Ascending aorta (tissue), 1 donor: ENCODE measurements around the genes TMEM97 and SLC46A1.

DNA sequence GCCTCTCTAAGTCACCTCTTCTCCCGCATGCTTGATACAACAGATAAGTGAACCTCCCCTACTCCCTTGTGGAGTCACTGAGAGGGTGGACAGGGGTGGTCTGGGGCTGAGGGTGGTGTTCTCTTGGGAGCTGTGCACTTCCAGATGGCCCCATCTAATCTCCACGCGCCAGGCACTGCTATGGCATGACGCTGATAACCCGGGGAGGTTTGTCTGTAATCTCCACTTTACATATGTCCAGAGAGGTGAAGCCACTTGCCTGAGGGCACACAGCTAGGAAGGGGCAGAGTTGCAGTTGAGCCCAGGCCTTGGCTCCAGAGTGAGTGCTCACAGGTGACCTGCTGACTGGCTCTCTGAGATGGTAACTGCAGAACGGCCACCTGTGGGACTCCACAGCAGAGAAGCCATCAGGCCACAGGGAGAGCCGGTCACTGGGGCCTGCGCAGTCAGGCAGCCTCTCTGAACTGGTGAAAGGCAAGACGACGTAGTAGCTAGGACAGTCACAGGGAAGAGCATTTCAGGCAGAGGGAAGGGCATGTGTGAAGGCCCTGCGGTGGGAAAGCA is 10.2 kb downstream of the MAP2K3 start:
- PRO-cap = no peak

GRCh38 chr17:21298692-21299284 is 14.3 kb downstream of the MAP2K3 start:
- PRO-cap = no peak

DNA sequence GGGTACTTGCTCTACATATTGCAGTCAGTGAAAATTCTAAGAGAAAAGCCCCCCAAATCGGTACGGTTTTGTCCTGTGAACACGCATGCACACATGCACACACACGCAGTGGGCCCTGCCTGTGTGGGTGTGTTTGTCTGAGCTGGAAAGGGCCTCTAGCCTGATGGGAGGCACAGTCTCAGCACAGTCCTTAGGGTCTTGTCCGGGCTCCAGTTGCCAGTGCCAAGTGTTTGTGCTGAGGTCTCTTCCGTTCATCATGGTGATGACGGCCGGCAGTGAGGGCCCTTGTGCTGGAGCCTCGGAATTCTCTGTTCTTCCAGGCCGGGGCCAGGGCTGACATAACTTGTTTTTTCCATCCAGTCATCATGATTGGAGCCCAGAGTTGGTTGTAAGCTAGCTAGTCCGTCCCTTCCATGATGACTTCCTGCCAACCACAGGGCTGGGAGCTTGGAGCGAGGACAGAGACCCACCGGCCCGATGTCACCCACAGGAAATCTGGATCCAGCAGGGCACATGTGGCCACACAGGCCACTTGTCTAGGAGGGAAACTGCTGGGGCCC is 26.5 kb downstream of the MAP2K3 start:
- PRO-cap = bidirectional peak, plus-strand start at position 489 of the sequence, minus-strand start at position 310 of the sequence

GRCh38 chr17:21377972-21378435 is 1.8 kb downstream of the KCNJ12 start:
- PRO-cap = no peak

DNA sequence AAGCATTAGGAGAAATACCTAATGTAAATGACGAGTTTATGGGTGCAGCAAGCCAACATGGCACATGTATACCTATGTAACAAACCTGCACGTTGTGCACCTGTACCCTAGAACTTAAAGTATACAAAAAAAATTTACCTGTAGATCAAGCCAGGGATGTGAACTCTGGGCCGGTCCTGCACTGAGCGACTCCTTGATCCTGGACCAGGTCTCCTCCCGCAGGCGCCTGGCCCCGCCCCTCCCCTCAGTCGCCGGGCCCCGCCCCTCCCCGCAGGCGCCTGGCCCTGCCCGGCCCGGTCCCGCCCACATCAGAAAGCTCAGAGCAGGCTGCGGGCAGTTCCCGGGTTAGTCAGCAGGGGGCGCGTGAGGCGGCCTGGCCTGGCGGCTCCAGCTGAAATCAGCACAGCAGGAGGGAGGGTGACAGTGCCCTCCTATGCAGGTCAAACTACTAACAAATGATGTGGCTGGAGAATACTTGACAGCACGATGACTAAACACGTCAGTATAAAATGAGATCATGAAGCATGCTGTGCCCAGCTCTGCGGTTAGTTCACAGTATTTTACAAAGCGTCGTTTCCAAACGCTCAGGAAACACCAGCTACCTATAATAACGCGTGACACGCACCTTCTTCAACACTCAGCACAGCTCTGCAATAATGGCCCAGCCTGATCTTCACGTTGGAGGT is 80.8 kb downstream of the KCNJ12 start:
- PRO-cap = no peak

DNA sequence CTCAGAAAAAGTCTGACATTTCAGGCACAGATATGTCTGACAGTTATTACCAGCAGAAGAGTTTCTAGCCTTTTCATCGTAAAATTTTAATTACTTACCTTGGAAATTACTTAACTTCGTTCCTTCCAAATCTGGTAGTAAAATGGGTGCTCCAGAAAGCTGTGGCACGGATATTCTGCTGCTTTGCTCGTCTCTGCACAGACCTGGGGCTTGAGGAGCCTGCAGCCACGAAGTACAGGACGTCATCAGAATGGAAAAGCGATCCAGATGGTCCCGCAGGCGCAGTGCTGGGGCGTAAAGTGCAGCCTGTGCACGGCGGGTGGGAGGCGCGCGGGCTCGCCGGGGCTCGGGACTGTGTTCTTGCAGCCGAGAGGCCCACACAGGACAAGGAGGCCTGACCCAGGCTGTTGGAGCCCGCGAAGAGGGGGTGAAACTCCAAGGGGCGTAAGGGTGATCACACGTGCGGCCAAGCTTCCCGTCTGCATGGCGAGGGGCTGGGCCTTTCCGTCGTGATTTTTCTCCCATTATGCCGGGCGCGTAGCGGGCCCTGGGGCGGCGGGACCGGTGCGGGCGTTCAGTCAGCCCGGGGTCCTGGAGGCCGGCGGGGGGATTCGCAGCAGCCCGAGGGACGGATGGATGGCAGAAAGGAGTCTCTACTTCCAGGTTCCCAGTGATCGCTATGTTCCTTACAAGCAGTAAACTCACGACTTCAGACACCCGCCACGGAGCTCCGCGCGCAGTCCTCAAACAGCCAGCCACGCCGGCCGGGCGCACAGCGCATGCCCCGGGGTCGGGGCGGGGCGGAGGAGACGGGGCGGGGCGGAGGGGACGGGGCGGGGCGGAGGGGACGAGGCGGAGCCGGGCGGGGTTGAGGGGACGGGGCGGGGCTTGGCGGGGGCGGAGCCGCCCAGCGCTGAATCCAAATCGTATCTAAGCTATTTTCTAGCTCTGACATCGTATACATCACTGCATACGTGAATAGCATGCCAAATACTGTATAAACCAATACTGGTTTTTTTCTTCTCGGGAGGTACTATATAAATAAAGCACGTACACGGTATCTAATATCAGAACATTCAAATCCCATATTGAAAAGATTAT is 141.1 kb upstream of the KCNJ18 start:
- PRO-cap = unidirectional peak, minus-strand start at position 745 of the sequence

DNA sequence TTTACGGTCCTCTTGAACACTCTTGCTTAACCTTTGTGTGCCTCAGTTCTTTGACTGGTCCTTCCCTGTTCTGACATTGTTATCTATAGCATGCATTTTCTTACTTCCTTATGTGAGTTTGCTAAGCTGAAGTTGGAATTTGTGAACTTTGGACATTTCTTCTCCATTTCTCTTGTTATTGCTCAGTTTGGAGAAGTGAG is 29.6 kb upstream of the WSB1 start:
- PRO-cap = no peak

DNA sequence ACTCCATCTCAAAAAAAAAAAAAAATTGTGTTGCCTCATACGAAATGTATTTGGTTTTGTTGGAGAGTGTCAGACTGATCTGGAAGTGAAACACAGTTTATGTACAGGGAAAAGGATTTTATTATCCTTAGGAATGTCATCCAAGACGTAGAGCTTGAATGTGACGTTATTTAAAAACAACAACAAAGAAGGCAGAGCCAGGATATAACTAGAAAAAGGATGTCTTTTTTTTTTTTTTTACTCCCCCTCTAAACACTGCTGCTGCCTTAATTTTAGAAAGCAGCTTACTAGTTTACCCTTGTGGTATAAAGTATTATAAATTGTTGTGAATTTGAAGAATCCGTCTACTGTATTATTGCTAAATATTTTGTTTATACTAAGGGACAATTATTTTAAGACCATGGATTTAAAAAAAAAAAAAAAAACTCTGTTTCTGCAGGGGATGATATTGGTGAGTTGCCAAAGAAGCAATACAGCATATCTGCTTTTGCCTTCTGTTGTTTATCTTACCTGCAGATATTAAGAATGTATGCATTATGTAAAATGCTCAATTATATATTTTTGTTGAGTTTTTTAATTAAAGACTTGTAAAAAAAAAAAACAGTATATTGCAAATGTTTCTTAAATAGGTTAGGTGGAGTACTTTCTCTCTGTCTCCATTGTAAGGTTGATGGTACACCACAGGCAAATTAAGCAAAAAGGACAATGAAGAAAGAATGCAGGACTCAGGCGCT is 19.3 kb downstream of the WSB1 start:
- PRO-cap = no peak

GRCh38 chr17:27332170-27332510 is 38.2 kb downstream of the WSB1 start:
- PRO-cap = no peak

DNA sequence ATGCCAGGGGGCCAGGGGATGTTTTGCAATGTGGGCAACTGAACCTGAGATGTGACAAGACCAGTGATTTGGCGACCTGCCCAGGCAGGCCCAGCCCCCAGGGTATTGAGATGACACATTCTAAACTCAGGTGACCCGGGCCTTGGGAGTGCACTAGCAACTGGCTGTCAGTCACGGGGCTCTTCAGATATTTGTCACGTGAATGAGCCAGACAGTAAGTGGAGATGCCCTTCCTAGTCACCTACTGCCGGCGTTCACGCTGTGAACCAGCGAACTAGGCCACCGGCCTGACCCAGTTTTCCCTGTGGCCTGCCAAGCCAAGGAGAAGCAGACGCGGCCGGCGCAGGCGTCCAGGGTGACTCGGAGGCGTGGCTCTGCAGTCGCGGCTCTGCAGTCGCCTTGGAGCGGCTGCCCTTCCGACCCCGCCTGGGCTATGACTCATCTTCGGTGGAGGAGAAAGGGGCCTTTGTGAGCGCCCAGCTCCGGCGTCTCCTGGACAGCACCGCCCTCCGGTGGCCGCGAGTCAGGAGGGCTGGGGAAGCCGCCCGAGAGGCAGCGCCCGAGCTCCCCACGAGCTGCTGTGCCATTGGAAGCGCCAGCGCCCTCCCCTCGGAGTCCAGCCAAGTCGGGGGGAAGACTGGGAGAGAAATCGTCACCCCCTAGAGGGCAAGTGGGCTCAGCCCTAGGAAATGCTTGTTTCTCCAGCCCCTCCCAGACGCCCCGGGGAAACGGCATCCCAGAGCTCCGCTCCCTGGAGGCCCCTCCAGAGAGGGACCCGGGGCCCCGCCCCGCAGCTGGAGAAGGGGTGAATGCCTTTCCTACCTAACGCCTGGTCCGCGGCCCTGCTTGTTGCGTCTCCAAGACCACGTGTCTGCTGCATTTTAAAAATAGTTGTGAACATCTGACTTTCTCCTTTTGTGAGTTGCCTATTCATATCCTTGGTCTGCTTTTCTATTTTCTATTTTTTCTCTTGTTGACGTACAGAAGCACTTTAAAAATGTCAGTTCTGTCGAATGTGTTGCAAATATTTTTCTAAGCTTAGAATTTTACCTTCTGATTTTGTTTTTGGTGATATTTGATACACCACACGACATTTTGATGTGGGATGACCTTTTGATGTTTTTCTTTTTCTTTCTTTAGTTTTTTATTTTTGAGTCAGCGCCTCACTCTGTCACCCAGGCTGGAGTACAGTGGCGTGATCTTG is 39.0 kb downstream of the WSB1 start:
- PRO-cap = bidirectional peak, plus-strand start at position 526 of the sequence, minus-strand start at position 246 of the sequence; unidirectional peak, minus-strand start at position 858 of the sequence

- PRO-cap = no peak
These were observed 15.4 kb downstream of the KSR1 start for GRCh38 chr17:27471623-27472160.

DNA sequence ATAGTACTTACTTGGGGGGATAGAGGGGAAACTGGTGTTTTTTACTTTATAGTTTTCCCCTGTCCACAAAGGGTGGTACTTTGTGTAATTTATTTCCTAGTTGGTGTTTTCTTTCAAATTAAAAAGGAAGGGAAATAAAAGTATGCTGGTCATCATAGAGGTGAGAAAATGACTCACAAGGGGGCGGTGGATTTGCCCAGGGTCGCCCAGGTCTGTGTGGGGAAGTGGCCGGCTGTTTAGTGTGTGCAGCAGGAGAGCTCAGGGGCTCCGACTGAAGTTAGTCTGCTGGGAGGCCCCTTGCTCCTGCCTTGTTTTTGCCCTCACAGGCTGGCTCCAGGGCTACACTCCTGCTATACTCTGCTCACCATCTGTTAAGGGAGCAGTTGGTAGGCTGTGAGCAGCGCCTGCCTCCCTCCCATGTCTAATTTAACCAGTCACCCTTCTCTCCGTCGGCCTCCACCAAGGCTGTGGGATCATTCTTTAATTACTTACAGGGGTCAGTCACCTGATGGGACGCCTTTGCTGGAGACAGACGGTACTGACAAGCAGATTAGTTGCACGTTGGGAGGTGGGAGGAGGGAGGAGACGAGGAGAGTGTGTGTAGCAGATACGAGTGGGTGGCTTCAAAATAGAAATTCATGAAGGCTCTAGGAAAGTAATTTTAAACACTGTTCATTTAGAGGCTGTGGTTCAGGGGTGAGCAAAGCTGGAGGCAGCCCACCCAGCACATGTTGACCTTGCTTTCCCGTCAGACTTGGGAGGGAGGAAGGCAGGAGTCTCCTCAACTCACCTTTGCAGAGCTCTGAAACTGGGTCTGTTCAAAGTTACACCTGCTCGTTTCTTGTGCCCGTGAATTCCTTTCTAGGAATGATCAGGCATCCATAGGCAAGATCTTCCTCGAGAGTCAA is 35.6 kb downstream of the KSR1 start:
- PRO-cap = no peak

- PRO-cap = no peak
These were observed 423 bp downstream of the LGALS9 start for GRCh38 chr17:27631445-27631777.

- PRO-cap = no peak
These were observed 31.2 kb downstream of the LYRM9 start for GRCh38 chr17:27862018-27862400.

DNA sequence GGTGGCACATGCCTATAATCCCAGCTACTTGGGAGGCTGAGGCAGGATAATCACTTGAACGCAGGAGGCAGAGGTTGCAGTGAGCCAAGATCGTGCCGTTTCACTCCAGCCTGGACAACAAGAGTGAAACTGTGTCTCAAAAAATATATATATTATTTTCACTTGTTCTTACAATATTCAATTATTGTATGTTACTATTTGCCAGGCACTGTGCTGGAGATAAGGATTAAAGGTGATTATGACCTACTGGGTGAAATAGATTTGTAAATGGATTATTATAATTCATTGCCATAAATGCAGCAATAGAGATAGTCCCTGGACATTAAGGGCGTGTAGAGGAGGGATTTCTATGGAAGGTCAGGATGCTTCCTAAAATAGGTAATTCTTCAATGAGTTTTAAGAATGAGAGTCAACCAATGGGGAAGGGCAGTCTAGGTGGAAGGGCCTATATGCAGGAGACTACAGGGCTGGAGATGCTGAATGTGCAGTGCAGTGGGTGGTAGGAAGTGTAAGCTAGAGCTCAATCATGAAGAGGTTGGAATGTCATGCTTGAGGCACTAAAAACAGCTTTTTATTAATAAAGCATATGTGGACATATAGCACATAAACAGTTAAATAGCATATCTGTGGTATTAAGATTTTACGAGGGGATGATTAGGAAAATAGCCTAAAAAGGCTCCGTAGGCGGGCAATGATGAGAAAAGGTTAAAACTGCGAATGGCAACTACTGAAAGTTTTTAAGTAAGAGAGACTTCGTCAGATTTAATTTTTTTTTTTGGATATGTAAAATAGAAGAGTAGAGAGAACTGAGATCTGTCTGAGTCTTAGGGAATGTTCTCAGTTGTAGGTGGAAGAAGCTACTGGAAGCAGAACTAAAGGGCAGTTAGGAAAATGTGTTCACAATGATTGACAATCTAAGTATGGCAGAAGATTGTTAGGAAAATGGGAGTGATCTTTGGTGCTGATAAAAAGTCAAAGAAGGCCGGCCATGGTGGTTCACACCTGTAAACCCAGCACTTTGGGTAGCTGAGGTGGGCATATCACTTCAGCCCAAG is 7.7 kb downstream of the NLK start:
- PRO-cap = no peak

DNA sequence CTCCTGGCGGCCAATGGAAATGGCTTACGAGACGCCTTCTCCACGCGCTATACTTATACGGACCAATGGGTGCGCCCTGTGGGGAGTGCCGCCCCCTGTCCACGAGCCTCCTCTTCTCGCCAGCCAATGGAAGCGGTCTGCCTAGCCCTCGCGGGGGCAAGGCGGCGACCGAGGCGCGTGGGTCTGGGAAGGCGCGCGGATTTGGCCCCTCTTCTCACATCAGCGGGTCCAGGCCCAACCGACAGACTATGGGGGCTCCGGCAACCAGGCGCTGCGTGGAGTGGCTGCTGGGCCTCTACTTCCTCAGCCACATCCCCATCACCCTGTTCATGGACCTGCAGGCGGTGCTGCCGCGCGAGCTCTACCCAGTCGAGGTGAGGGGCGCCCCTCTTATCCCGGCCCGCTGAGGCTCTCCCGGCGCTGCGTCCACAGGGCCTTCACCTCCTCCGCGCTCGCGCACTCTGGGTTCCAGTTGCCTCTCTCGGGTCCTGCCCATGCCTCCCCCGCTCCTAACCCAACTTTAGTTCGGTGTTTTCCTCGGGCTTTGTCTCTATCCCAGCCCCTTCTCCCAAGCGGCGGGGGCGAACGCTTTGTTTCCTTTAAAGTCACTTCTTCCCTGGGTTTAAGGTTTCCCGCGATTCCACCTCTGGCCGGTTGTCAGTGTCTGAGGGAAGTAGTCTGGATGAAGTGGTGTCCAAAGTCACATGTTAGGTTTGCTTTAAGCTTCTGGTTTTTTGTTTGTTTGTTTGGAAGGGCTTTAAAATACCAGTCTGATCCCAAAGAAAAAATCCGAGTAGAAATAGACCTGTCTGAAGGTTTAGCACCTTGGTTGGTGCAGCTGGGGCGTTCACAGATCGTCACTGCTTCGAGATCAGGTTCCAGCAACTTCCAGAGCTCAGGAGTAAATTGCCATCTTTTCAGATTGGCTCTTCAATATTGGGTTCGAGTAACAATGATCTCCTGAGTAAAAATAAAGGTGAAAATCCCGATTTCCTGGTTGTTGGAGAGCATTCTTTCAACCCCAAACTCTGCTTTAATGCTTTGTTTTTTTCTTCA is at the start of gene TMEM97:
Gene TMEM97, plus strand, starts transcription at position 209 of the 1,056 bp plus-strand sequence.
- PRO-cap = no peak

DNA sequence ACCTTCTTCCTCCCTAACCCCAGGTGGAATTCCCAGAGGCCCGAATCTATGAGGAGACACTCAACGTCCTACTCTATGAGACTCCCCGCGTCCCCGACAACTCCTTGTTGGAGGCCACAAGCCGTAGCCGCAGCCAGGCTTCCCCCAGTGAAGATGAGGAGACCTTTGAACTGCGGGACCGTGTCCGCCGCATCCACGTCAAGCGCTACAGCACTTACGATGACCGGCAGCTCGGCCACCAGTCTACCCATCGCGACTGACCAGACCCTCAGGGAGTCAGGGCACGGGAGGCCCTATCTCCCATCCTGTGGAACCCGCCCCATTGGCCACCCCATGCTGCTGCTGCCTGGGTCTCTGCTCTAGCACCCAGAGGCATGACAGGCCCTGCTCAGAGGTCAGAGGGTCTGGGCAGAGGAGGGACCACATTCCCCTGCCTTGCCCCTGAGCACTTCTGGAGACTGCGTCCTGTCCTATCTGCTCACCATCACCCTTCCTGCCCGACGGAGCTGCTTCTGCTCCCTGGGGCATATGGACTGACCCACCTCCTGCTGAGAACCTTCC is 8.9 kb downstream of the TNFAIP1 start:
- PRO-cap = no peak

GRCh38 chr17:28346036-28346440 is 10.5 kb downstream of the TNFAIP1 start:
- PRO-cap = no peak

DNA sequence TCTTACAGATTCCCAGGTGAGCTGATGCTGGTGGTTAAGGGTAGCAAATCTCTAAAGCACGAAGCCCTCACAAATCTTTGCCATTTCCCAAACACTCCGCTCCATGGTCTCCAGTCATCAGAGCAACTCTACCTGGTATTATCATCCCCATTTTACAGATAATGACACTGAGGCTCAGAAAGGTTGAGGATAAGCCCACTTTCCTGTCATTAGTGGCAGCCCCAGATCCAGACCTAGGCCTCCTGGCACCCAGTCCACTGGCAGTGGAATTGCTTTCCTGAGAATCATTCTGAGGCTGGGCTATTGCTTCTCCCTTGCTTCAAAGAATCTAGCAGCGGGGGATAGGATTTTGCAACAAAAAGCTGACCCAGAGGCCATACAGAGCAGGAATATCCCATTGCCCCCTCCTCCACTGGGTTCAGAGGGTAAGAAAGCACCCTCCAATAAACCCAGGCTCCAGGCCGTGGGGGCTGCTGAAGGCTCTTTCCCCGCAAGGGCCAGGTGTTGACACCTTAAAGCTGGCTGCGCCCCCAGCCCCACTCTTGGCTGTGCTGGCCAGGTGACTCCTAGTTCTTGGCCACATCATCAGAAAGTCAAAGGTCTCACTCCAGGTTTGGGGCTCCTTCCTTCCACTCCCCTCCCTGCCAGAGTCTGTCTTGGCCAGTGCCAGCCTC is 8.5 kb downstream of the SLC46A1 start:
- PRO-cap = no peak

DNA sequence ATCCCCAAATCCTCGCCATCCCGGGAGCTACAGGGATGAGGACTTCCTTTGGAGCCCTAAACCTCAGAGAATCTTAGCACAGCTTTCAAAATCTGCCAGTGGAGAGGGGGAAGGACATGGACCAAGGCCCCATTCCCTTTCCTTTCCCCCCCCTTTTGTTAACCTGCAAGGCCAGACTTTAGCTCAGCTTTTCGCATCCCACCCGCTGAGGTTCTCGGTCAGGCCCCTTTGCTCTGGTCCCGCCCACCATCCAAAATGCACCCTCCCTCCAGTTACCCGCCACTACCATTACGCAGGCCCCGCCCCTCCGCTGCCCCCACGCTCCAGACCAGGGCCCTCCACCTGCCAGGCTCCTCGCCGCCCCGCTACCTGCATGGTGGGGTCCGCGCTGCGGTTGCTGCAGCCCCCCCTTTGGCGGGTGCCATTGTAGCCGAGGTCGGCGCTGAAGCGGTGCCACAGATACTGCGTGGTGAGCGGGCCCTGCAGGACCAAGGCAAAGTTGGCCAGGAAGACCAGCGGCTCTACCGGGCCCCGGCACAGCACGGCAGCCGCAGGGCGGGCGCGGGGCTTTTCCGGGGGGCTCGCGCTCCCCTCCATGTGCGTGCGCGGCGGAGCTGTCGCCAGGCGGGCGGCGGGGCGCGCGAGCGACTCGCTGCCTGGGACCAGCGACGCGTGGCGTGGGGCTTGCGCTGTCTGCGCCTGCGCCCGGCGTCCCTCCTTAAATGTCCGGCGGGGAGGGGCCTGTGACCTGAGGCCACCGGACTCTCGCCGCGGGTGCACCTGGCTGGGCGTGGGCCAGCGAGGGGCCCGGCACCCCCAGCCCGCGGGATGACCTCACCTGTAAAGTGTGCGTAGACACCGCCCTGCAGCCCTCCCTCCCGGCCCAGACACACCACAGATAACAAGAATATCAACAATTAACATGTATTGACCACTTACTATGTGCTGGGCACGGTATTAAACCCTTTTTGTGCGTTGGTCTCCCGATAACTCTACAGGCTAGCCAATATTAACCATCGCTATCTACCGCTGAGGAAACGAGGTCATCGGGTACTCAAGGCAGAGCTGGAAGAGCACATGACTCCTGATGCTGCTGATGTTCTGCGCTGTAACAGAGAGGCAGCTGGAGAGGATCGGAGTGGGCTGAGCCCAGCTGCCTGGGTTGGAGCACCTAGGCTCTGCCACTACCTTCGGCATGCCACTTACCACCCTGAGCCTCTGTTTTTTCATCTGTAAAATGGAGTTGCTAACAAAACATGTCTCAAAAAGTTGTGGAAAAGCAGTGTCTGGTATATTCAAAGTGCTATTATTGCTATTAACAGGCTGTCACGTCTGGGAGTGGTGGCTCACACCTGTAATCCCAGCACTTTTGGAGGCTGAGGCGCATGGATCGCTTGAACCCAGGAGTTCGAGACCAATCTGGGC is at the start of gene SLC46A1:
Gene SLC46A1, minus strand, starts transcription at position 695 of the 1,425 bp plus-strand sequence.
- PRO-cap = unidirectional peak, minus-strand start at position 695 of the sequence